NALM6 (cell line): ENCODE measurements around a stretch of chr2.

DNA sequence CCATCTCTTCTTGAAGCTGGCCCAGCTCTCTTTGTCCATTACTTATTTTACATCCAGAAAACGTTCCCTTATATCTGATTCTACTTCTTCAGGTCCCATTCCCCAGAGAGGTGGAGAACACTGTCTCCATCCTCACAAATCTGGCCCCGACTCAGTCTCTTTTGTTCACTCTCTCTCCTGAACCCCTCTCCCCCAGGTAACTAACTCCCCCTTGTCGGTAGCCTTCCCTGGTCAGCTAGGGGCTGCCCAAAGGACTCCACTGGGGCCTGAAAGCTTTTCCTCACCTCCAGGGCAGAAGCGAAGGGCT, 249.5 kb downstream of the CYP26B1 start:
- PRO-cap, result no peak

GRCh38 chr2:71952721-71953420, 194.8 kb downstream of the CYP26B1 start:
- PRO-cap, result no peak

DNA sequence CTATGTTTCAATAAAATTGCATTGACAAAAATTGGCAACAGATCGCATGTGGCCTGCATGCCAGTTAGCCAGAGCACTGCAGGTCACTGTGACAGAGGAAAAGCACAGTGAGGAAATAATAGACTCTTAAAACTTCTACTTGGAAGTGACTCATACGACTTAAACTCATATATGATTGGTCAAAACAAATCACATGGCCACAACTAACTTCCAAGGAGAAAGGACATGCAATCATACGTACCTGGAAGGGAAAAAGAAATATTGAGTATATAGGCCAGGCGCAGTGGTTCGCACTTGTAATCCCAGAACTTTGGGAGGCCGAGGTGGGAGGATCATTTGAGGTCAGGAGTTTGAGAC, 44.3 kb downstream of the EXOC6B start:
- PRO-cap, result no peak

DNA sequence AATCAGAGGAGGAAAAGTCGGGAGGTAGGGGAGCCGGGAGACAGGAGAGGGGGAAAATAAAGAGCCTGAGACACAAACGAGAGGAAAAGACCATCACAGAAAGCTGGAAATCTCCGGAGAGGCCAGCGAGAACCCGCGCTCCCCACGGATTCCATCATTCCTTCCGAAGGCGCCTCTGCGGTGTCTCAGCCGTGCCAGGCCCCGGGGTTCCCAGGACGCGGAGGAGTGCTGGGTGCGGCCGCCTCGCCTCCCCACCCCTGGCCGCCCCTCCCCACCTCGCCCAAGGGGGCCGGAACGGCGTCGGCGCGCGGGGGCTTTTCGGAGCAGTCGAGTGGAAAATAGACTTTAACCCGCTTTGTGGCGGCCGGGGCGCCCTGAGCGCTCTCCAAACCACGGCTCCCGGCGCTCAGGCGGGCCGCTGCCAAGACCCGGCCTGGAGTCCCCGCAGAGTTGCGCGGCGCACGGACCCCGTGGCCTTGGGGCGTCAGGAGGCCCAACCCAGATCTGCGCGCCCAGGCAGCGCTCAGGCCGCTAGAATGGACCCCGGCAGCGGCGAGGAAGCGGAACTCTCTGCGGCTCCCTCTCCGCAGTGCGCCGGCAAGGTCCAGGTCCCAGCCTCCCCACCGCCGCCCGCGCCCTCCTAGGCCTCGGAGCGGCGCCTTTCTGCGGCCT, 1.4 kb upstream of the EMX1 start:
- PRO-cap, result no peak

DNA sequence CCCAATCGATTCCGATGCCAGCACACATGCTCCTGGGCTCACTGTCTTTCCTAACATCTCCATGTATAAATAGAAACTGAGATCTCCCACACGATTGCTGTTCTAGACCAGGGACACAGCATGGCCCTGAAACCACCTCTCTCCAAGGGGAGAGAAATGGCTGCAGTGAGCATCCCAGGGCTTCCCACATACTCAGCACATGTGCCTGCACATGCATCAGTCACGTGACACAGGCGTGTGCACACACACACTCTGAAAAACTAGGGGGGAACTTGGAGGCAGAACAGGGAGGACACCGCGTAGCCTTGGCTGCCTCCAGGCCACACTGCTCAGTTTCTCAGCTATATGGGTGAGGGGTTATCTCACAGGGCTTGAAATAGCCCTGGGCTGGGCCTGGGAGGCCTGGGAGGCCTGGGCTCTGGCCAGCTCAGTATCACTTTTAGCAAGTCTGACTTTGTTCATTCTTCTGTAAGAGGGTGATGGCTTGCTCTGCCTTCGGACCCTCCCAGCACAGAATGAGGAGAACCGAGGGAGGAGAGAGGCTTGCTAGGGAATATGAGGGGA, 66.9 kb downstream of the EMX1 start:
- PRO-cap, result no peak

DNA sequence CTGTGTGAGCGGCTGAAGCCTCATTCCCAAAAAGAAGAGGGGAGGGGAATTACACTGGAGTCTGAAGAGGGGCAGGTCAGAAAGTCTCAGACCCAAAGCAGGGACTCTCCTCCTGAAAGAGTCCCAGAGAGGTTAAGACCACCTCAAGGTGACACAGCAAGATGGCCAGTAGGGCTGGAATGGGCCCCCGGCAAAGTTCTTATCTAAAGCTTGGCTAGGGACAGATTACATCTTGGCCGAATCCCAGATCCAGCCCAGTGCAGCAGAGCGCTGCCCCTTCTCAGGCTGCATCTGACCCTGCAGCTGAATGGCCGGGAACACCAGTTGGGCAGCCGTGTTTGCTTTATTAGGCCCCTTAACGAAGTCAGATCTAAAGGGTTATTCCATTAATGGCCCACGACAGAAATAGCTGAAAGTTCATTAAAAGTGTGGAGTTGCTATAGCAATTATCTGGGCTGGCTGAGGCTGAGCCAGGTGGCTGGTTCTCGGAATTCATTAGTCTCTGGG, 68.5 kb downstream of the EMX1 start:
- PRO-cap, result no peak

DNA sequence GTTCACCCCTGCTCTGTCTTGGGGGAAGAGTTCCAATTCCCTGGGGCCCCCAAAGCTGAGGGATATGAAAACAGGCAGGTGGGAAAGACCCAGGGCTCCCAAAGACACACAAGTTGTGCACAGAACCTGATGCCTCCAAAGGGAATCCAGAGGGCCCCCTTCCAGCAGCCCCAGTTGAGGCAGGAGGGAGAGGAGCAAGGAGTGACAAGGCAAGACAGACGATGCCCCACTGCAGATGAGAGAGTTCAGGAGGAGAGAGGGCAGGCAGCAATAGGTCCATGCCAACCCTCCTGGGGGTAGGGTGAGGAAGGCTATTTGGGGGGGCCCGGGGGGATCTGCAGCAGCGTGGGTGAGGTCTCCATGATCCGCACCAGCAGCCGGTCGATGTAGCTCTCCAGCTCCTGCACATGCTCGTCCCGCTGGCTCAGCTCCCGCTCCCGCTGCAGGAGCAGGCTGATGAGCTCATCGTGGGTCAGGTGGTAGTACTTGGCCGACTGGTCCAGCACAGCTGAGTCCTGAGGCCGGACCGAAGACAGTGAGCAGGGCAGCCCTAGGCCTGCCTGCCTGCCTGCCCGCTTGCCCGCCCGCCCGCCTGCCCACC, 3.8 kb upstream of the SFXN5 start:
- PRO-cap, result no peak

GRCh38 chr2:73226659-73227199, 6.3 kb downstream of the PRADC1 start:
- PRO-cap, result no peak

DNA sequence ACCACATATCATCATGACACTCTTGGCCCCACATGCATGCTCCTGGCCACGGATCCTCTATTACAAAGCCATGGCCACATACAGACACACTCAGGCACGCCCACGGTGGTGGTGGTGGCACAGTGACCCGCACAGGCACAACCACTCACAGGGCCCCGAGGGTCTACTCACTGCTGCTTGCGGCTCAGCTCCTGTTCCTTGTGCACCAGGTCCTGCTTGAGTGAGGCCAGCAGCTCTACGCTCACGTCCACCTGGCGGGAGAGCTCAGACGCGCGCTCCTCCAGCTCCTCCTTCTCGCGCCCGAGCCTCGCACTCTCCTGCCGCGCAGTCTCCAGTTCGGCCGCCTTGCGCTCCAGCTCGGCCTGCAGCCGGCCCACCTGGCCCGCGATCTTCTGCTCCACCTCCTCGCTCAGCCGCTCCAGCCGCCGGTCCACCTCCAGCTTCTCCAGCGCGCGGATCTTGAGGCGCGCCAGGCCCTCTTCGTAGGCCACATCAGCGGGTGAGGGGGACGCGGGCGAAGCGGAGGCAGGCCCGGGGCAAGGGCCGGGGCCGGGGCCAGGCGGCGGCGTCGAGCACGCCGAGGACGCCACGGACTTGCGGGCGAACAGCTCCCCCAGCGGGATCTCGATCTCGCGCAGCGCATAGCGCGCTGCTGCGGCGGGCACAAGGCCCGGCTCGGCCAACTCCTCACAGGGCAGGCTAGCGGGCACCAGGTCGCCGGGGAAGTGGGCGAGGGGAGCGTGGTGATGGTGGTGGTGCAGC, 15.5 kb downstream of the FBXO41 start:
- PRO-cap, result no peak

DNA sequence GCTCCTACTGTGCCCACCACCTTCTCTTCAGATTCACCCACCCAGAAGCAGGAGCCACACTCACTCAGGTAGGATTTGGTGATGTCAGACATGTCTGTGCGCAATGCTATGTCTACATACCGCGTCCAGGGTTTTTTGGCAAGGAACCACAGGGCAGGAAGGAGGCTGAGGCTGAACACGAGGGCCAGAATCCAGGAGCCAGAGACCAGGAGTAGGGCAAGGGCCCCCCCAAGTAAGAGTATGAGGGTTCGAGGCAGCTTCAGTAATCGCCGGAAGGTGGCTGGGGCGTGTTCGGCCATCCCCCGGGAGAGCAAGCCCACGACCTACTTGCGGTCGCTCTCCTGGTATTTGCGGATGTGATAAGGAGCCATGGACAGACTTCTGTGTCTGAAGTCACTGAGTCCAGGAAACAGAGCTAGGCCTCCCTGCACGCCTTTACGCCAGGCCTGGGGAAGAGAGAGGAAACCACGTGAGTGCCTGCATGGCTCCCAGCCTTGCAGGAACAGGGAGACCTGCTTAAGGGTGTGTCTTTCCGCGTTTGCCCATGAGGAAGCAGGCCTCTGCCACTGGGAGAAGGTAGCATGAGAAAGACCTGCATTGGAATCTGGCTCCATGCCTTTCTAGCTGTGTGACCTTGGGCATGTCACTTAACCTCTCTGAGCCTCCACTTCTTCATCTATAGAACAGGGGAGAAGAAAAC, 36.1 kb downstream of the TPRKB start:
- PRO-cap, result no peak

DNA sequence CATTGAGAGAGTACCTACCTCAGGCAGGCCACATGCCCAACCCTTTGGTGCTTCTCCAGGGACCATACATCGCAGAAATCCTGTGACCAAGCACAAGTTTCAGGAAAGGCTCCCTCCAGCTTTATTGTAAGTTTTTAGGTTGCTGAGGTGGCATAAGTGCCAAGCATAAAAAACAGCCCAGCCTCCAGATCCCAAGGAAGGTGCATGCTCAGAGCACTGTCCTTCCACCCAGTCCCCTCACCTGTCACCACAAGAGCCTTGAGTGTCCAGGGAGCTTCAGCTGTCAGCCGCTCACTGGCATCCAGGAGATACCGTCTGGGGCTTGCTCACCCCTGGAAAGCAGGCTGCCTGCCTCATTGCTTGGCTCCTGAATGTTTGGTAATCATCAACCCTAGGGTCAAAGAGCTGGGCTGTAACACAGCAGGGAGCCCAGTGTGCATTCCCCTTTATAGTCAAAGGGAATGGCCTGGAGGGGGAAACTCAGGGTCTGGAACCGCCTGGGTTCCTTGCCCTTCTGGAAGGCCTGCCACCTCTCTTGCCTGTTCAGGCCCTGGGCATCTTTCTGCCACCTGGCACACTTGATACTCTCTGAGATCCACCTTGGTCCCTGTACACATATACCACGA, 35.3 kb downstream of the TPRKB start:
- PRO-cap, result no peak

DNA sequence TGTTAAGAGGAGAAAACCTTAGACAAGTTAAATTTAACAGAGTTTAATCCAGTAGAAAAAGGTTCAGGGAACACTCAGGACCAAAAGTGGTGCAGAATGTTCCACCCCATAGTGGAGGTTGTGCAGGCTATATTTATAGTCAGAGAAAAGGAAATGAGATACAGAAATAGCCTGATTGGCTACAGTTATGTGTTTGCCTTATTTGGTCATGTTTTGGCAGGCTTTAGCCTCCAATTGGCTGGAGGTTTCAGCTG, 4.1 kb downstream of the STAMBP start:
- PRO-cap, result unidirectional peak, minus-strand start at position 108 of the sequence

- PRO-cap, result no peak
Observed at GRCh38 chr2:73925755-73926553, 726 bp upstream of the DGUOK start.

DNA sequence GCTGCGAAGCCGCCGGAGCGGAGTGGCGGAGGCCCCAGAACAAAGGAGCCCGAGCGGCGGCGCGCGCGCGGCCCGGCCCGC, 484 bp downstream of the TET3 start:
- PRO-cap, result bidirectional peak, plus-strand start at position 37 of the sequence, minus-strand start at position 41 of the sequence

GRCh38 chr2:73985435-73985732, 674 bp downstream of the TET3 start:
- PRO-cap, result no peak

DNA sequence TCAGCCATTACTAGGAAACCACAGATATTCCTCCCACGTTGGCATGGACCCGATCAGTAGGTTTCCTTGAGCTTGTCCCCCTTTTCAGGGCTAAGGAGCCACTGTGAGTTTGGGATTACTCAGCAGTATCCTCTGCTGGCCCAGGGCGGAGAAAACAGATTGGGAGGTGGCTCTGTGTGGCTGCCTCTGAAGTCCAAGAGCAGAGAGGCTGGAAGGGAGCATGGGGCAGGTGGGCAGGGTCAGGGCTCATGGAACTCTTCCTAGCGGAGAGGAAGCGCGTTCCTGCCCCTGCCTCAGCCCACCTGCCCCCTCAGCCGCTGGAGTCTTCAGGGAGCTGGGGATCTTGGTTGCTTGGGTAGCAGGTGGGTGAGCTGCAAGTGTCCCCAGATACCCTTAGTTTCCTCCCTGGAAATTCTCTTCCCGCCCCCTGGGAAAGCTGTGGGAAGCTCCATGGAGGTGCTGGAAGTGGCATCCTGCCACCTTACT, 19.2 kb downstream of the TET3 start:
- PRO-cap, result no peak

DNA sequence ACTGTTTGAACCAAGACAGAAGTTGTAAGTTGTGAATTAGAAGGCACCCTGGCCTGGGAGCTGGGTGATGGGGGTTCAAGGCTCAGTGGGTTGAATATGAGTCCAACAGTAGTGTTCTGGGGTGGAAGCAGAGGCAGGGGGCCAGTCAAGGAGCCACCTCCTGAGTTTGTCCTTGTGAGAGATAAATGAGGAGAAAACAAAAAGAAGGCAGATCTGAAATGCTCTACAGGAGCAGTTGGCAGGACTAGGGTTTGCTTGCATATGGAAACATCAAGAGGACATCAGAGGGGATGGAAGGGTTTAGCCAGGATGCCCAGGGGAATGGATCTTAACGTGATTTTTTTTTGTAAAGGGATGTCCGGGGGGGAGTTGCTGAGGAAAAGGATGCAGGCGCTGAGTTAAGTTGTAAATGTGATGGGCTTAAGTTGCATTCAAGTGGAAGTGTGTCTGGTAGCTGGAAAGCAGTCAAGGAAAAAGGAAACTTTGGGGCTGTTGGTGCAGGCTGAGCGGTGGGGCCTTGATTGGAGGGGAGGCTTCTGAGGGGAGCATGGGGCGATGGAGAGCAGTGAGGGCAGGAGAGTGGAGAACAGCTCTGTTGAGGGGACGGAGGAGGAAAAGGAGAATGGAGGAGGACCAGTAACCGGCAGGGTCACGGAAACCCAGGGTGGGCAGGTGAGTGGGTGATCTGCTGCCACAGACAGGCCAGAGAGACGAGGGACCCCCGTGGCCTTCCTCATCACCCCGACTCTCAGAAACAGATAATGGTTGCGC, 46.1 kb downstream of the TET3 start:
- PRO-cap, result no peak

GRCh38 chr2:74039645-74040283, 55.1 kb downstream of the TET3 start:
- PRO-cap, result no peak

DNA sequence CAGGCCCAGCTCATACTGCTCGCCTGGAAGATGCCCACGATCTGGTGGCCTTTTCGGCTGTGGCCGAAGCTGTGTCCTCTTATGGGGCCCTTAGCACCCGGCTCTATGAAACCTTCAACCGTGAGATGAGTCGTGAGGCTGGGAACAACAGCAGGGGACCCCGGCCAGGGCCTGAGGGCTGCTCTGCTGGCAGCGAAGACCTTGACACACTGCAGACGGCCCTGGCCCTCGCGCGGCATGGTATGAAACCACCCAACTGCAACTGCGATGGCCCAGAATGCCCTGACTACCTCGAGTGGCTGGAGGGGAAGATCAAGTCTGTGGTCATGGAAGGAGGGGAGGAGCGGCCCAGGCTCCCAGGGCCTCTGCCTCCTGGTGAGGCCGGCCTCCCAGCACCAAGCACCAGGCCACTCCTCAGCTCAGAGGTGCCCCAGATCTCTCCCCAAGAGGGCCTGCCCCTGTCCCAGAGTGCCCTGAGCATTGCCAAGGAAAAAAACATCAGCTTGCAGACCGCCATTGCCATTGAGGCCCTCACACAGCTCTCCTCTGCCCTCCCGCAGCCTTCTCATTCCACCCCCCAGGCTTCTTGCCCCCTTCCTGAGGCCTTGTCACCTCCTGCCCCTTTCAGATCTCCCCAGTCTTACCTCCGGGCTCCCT, 61.9 kb downstream of the TET3 start:
- PRO-cap, result no peak

GRCh38 chr2:74226443-74227150, 28.2 kb downstream of the MTHFD2 start:
- PRO-cap, result no peak